ENCODE measurements around a stretch of chr15.

DNA sequence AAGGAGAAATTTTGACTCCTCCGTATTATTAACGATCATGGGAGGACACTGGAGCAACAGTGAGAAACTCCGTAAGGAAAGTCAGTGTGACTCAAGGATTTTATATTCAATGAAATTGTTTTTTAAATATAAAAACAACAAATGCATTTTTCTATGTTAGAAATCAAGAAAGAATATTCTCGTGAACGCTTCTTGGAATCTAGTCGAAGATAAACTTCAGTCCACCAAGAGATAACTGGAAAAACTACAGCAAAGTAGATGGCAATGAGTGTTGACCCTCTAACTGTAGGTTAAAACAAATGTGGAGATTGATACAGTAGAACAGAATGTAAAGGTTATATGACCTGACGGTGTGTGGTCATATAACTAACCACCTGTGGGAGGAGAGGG lies 52.5 kb downstream of the PDE8A start:
- PRO-cap: no peak

GRCh38 chr15:85104365-85104968 lies 122.8 kb downstream of the PDE8A start:
- PRO-cap: no peak

- PRO-cap: no peak
Observed at GRCh38 chr15:85120421-85121139, 138.9 kb downstream of the PDE8A start.

DNA sequence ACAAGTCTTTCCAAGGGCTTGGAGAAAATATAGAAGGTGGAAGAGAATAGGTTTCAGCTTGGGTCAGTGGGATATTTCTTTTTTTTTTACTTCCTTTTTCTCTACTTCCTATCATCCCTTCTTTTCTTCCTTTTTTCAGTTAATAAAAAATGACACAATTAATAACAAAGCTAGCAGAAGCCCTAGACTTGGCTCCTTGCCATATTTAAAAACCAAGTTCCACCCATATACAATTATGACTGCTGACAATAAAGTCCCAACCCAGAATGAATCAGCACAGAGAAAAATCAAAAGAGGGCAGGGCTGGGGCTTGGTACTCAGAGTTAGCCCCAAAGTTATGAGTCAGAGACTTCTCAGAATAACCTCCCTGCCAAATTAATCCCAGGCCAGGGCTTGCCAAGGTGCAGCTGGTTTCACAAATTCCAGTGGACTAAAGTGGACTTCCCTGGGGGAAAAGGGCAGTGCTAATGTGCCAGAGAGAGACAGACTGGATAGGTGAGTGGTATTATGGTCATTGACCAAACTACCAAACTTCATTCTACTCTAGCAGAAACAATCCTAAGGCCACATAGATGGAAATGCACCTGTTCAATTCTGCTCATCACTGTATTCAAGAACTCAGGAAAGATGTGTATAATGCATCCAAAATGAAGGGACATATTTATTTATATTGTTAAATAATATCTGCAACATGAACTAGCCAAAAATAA lies 22.4 kb upstream of the AKAP13 start:
- PRO-cap: no peak

DNA sequence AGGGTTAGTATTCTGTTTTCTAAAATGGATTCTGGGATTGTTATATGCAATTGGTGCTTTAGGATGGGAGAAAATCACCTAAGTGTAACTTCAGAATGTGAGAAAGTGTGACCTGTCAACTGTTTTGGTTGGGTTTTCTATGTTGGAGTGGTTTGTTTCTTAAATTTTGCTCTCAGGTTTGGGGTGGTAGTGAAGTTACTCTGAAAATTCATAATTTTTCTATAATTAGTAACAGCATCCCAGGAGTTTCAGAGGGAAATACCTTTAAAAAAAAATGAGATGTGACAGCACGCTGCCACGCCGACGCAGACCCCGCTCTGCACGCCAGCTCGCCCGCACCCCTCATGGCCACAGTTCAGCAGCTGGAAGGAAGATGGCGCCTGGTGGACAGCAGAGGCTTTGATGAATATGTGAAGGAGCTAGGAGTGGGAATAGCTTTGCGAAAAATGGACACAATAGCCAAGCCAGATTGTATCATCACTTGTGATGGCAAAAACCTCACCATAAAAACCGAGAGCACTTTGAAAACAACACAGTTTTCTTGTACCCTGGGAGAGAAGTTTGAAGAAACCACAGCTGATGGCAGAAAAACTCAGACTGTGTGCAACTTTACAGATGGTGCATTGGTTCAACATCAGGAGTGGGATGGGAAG lies 34.6 kb downstream of the AKAP13 start:
- PRO-cap: no peak

DNA sequence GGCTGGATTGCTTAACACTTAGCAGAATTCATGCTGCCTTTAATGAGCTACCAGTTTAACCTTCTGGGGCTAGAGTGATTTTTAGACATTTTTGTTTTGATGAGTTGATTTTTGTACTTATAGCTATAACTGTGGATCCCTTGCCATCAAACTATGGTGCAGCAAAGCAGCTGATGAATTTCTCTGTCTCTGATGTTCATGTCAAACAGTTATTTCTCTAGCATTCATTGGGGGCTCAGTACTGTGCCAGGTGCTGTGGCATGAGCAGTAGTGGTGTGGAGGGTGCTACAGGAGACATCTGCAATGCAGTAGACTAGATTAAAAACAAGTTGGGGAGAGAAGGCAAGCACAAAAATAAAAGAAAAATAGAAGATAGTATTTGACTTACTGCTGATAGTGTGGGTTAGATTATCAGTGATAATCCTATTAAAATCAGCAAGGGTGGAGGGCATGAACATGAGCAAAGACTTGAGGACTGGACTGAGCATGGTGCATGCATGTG lies 95.3 kb downstream of the AKAP13 start:
- PRO-cap: no peak

DNA sequence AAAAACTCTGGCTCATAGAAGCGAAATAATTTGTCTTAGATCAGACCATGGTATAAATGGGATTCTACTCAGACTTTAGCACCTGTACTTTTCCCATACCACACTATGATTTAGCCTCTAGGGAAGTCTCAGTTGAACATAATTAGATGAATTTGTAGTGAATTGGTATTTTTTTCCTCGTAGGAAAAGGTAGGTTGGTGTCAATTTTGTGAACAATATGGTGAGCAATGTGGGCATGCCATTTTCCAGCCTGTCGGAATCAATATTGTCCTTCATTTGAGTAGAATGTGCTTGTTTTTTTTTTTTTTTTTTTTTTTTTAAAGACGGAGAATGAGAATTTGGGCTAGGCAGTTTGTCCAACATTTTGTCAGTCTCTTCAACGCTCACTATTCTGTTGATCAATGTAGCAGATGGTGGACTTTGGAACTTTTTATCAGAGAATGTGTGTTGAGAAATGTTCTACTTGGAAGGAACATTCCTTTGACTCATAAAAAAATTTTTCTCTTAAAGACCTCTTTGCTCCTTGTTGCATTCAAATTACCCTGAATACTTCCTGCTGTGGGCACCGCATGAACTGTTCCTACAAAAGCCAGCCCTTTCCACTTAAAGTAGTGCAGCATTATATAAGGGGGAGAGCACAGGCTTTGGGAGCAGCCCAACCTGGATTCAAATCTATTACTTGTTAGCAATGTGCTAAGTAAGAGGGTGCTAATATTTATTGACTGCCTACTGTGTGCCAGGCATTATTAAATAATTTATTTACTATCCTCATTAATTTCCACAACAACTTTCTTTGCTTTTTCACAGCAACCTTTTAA lies 182.8 kb downstream of the AKAP13 start:
- PRO-cap: no peak

GRCh38 chr15:85580721-85581391 lies 200.5 kb downstream of the AKAP13 start:
- PRO-cap: no peak

DNA sequence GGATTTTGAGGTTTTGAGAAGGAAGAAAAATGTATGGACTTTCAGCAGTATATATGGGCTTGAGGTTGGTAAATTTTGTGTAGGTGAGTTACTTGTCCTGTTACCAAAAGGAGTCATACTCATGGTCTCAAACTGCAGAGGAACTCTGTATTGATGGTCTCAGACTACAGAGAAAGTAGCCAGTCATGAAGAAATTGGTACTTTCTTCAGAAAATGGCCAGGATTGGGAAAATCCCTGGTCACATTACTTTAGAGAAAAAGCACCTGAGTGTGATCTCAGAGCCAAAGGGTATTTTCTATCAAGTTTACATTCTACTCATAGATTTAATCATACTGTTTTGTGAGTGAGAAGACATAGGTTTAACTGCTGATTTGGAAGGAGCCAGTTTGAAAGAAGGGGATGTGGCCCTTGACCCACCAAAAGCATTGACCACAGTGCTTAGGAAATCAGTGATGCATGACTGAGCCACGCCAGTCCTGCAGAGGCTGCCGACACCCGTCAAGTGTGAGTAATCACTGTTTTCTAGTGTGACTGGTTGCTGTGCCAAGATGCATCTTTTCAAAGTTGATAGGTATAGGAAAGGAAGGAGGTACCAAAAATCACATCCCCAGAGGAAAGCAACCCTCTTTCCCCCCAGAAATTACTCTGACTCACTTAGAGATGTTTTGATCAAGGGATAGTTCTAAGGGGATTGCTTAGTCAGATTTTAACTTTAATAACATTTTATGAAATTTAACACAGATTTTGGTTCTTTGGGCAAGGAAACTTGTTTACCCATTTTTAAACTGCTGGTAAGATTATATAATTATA lies 203.6 kb downstream of the AKAP13 start:
- PRO-cap: no peak

GRCh38 chr15:85587805-85588587 lies 206.7 kb downstream of the KLHL25 start:
- PRO-cap: no peak

- PRO-cap: no peak
Observed at GRCh38 chr15:85624307-85625181, 170.2 kb downstream of the KLHL25 start.

GRCh38 chr15:85625753-85626233 lies 168.9 kb downstream of the KLHL25 start:
- PRO-cap: no peak

DNA sequence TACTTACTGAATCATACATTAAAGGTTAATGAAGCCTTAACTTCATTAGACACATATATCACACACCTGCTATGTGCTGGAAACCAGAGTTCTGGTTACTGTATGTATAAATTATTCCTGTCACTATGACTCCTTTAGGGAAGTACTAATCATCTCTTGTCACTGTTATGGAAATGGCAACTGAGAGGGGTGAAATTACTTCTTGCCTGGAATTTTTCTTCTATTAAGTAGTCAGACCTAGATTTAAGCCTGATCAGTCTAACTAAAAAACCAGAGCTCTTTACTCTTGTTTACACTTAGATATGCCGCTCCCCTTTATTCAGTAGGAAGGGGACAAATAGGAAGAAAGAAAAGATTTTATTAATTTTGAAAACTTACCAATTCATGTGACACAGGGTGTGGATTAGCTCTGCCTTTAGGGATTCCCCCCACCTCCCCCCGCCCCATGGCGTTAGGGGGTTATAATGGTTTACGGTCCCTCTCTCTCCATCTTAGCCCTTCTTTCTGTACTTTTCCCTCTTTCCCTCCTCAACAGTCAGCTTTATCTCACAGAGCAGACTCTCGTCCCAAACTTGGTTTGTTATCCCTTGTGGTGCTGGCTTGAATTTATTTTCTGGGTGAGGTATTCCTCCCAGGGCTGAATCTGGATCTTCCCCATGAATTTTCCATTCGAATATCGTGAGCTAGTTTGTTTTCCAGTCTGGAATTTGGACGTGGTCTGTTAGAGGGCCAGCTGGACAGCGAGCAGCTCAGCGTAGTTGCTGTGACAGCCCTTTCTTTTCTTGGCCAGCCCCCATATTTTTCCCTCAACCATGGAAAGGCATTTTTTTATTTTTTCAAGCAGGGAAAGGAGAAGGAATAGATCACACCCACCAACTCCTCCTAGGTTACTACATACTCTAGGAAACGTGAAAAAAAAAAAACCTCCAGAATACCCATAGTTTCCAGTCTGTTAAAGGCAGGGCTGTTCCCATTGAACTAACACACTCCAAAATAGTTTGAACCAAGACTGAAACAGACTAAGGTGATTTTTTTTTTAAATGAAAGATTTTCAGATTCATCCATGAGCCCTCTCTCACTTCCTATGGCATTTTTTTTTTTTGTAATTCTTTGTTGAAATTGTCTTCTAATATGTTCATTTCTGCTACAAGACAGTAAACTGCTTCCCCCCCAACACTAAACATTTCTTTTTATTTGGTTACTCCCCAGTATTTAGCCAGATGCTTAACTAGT lies 152.2 kb downstream of the KLHL25 start:
- PRO-cap: no peak

DNA sequence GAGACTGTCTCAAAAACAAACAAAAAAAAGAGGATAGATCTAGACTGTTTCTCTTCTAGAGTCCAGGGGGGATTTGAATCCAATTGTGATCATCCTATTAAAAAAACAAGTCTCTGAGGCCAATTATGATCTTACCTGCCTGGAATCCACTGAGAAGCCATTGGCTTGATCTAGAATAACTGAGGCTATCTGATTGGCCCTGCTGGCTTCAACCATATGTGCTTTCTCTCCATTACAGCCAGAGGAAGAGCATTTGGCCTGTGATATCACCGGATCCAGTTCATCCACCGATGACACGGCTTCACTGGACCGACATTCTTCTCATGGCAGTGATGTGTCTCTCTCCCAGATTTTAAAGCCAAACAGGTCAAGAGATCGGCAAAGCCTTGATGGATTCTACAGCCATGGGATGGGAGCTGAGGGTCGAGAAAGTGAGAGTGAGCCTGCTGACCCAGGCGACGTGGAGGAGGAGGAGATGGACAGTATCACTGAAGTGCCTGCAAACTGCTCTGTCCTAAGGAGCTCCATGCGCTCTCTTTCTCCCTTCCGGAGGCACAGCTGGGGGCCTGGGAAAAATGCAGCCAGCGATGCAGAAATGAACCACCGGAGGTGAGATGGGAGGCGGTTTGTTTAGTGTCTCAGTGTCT lies 139.4 kb downstream of the KLHL25 start:
- PRO-cap: no peak

GRCh38 chr15:85687049-85687491 lies 107.7 kb downstream of the KLHL25 start:
- PRO-cap: no peak

DNA sequence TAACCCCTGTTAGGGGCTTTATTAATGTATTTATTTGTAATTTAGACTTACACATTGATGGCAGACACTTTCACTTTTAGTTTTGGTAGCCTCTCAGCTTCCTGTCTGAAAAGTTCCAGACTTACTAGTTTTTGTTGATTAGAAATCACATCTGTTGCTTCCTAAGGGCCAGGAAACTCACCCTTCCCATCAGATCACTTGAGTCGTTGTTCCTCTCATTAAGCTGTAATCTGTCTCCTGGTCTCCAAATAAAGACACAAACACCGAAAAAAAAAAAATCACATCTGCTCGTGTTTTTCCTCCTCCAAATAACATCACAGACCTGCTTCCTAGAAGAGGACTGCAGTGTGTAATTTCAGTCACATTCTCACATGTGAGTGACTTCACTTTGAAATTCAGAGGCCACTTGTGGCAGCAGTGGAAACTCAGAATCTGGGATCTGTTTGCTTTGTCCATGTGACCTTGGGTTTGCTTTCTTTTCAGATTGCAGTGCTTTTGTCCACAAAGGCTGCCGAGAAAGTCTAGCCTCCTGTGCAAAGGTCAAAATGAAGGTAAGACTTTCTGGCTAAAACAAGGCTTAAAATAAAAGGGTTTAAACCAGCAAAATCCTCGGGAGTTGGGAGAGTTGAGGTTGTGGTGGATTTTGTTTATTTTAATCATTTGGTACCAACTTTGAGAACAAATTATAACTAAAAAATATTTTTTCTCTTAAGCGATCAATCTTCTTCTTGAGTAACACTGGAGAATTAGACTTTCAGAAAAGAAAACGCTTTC lies 87.0 kb downstream of the KLHL25 start:
- PRO-cap: no peak

GRCh38 chr15:85734843-85735176 lies 59.9 kb downstream of the KLHL25 start:
- PRO-cap: no peak

- PRO-cap: no peak
Observed at GRCh38 chr15:85743185-85743455, 51.6 kb downstream of the KLHL25 start.

DNA sequence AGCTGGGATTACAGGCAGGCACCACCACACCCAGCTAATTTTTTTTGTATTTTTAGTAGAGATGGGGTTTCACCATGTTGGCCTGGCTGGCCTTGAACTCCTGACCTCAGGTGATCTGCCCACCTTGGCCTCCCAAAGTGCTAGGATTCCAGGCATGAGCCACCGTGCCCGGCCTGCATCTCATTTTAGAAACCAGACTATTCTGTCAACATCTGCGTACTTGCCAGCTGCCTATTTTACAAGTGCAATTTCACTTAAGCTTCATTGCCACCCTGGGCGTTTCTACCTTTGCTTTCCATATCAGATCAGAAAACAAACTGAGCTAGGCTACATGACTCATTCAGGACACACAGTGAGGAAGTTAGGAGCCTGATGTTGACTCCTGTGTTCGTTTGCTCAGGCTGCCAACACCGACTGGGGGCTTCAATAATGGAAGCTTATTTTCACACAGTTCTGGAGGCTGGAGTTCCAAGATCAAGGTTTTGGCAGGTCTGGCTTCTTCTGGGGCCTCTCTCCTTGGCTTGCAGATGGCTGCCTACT lies 42.3 kb upstream of the KLHL25 start:
- PRO-cap: no peak

DNA sequence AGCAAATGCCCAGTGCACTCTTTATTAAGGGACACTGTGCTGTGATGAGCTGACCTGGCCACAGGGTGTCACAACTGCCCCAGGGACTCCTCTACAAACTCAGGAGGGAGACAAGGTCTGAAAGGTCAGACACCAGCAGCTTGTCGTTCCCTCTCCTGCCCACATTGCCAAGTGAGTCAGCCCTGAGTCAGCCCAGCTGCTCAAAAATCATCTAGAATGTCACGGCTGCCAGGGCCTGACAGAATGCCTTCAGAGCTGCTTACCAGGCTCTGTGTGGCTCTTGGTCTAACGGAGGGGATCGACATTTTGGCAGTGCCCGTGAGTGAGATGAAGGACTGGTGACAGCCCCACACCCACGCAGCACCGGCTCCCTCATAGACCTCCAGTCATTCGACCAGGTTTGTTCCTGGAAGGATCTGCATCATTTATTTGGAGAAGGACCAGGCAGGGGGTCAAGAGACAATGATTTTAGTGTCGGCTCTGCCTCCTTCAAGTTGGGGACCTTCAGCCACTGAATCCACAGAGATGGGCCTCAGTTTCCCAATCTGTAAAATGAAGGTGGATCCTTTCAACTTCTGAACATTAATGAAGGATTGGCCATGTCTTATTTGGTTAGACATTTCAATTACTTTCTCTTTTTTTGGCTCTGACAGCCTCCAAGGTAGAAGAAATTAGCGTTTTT lies 545.2 kb downstream of the AGBL1 start:
- PRO-cap: no peak